NB4 (cell line): Measurements from ENCODE around the gene AKR1D1.

GRCh38 chr7:135215185-135215639 lies 3.9 kb upstream of the WDR91 start:
- RRBS, result no CpG with 5 or more reads among the region's 5 CpGs

DNA sequence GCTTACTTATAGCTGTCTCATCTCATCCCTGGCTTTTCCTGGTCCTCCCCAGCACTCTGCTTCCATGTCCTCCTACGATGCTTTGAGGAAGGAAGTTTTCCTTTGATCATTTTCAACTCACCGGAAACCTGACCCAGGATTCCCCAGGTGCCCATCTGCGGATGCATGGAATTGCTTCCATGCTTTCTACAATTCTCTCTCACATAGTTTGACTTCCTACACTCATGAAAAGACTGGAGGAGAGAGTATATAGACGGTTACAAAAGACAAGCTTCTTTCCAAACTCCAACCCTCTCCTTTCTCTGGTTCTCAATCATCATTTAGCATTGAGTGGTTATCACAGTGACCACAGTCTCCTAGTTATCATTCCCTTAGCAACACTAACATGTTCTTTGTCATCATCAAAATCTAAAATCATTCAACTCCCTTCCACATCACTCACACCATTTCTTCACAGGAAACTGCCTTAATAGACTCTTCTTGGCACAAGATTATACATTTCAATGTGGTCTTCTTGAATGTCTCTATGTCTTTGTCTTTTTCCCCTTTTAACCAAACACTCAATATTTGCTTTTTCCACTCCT lies 126.4 kb downstream of the CNOT4 start:
- RRBS, result no CpG with 5 or more reads among the region's 4 CpGs

DNA sequence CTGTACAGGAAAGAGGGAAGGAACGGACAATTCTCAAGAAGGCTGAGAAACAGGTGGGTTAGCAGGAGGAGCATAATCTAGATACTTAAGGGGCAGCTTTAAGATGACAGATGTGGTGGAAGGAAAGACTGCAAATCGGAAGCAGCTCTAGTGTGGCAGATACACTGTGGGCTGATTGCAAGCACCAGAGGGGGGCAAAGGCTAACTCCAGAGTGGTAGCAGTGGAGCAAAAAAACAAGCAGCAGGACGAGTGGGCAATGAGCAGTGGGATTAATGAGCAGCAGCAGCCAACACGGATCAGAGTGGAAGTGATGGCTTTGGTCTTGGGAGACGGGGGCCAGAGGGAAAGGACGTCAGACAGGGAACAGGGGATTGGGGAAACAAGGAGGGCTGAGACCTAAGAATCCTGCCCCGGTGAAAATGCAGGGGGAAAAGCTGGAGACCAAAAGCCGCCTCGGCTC lies 714 bp downstream of the CNOT4 start:
- RRBS, result no CpG with 5 or more reads among the region's 9 CpGs

DNA sequence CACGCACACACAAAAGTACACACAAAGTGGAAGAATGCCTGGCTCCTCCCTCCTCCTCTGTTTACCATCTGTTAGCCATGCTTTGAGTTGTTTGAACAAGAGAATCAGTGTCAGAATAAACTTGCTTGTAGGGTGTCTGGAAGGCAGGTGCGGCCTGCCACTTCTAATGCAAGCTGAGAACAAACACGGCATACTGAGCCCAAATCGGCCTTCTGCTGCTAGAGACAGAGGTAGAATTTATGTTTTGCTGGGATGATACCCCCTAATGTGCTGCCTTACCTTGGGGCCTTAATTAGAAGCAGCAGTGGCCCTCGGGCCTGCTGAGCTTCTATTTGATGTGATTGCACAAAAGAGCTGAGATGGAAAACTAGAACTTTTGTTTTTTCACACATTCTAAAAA lies 24.9 kb upstream of the FAM180A start:
- RRBS, result no CpG with 5 or more reads among the region's 5 CpGs

DNA sequence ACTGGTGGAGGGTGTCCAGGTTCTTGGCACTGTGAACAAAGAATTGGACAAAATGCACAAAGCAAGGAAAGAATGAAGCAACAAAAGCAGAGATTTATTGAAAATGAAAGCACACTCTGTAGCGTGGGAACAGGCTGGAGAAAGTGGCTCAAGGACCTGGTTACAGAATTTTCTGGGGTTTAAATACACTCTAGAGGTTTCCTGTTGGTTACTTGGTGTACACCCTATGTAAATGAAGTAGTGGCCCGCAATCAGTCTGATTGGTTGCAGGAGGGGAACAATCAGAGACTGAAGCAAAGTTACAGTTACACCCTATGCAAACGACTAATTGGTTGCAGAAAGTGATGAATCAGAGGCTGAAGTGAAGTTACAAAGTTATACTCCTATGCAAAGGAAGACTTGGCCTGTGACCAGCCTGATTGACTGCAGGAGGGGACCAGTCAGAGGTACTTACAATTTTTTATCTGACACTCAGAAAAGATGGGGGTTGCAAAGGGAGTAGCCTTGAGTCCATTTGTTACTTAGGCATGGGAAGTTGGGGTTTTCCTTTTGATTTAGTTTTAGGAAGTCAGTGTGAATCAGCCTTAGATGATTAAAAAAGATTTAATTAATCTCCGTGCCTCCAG lies 3.6 kb upstream of the MTPN start:
- RRBS, result no CpG with 5 or more reads among the region's 4 CpGs

DNA sequence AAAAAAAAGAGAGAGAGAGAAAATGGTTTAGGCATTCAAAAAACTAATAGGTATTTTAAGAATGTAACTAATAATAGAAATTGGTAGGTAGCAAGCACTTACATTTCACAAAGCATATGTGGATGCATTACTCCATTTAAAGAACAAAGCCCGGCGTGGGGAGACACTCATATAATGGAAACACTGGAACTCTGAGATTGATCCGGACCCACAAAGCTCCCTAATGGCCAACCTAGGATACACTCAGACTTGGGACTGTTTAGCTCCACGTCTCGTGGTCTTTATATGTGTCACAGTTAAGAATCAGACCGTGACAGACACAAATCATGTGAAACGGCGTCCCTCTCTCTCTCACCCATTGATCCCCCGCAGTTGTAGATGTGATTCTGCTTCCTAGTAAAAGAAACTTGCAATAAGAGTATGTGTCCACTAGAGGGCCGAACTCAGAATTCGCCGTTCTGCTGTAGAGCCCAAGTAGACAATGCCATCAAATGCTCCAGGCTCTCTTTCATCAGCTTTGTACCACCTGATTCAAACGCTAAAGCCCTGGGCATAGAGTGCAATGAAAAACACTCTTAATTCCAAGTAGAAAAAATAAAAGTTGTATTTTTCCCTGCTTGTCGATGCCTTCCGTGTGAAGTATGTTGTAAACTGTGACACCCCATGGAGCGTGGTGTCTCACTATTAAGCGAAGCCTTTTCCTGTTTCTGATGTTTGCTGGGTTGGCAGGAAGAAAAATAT lies 429.0 kb upstream of the MTPN start:
- RRBS, result no CpG with 5 or more reads among the region's 17 CpGs

DNA sequence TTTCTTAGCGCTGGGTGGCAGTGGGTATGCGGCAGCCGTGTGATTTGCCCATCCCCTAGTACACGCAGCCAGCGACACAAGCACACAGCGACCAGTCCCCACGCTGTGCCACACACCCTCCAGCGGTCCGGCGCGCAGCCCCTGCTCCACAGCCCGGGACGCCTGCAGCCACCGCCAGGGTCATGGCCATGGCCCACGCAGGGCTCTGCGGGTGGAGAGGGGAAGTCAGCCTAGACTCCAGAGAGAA lies 2.4 kb downstream of the CHRM2 start:
- RRBS, result no CpG with 5 or more reads among the region's 16 CpGs

- RRBS, result no CpG with 5 or more reads among the region's 1 CpG
Measured at GRCh38 chr7:136884349-136885075, 16.1 kb downstream of the CHRM2 start.

DNA sequence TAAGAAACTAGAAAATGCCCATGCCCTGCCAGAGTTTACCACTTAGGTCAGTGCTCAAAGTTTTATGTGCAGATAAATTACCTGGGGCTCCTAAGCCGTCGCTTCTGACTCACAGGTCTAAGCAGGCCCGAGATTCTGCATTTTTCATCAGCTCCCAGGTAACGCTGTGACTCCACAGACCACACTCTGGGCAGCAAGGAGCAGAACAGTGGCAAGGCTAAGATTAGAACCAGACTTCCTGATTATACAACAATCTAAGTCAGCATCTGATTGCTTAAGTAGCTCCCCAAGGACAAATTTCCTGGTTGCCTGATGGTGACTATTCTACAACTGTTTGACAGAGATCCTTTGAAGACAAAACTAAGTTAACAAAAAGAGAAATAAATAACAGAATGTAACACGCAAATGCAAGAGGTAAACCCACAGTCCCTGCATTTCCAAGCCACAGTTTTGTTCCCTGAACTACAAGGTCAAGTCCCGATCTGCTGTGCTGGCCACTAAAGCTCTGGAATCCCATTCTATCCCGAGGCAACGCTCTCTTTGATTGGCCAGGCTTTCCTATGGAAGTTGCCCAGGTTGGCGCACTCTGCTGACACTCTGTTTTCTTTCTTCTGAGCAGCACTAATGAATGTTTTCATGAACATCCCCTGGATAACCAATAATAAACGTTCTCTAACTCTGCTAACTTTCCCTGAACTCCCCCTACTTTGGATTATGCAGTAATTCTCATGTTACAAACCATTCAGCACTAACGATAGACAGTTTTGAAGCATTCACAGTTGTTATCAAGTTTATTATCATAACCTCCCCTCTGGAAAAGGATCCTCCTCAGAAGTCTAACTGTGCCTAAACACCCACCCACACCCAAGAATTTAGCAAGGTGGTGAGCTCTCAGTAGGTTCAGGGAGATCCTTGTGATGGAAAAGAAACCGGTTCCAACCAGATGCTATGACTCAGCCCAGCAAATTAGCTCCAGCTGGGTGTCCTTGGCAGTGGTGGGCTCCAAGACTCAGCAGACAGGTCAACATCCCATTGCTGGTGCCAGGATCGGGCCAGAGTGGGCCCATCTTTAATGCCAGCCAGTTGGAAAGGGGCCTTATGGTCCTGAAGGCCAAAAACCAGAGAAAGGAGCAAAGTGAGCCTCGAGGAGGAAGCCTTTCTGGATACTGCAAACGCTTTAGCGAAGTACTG lies 68.7 kb downstream of the CREB3L2 start:
- RRBS, result no CpG with 5 or more reads among the region's 16 CpGs

GRCh38 chr7:137942438-137942859 lies 59.4 kb downstream of the CREB3L2 start:
- RRBS, result no CpG with 5 or more reads among the region's 2 CpGs

- RRBS, result no CpG with 5 or more reads among the region's 11 CpGs
Measured at GRCh38 chr7:137961655-137962574, 40.0 kb downstream of the CREB3L2 start.

DNA sequence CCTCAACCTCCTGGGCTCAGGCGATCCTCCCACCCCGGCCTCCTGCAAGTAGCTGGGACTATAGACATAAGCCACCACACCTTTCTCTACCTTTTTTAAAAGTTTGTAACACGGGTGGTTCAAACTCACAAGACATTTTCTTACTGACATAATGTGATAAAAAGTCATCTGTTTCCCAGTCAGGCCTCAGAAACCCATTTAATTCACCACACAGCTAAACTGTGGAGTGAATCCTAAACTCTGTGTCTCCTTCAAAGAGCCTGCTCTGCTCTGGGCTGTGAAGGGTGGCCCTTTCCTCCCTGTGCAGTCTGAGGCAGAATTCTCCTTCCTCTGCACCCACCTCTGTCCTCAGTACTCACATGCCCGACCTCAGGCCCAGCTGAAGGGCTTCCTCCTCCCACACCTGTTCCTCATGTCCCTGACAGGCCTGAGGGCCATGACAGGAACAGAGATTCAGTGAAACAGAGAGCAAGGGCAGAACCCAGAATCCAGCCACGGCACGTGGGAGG lies 14.1 kb downstream of the CREB3L2 start:
- RRBS, result no CpG with 5 or more reads among the region's 6 CpGs

GRCh38 chr7:137998775-137999203 lies 3.1 kb downstream of the CREB3L2 start:
- RRBS, result no CpG with 5 or more reads among the region's 3 CpGs

- RRBS, result no CpG with 5 or more reads among the region's 10 CpGs
Measured at GRCh38 chr7:137999838-138000751, 1.8 kb downstream of the CREB3L2 start.

DNA sequence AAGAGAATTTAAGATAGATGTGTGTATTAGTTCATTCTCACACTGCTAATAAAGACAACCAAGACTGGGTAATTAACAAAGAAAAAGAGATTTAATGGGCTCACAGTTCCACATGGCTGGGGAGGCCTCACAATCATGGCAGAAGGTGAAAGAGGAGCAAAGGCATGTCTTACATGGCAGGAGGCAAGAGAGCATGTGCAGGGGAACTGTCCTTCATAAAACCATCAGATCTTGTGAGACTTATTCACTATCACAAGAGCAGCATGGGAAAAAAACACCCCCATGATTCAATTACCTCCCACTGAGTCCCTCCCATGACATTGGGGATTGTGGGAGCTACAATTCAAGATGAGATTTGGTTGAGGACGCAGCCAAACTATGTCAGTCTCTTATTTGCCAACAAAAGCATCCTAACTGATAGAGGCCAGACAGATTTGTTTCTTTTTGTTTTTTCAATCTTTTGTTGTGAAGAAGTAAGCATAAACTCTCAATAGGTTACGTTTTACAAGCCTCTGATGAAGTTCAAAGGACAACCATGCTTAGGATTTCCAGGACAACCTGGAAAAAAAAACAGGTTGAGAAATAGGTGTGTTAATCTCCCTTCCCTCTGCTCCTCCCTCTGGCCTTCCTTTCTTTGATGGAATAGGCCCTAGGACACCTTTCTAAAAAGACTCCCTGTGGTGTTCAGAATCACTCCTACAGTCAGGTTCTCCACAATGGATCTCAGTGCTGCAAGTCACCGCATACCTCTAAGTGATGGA lies at the start of gene AKR1D1:
Gene AKR1D1, plus strand, starts transcription at position 657 of the 761 bp plus-strand sequence.
- RRBS, result no CpG with 5 or more reads among the region's 3 CpGs

- RRBS, result no CpG with 5 or more reads among the region's 10 CpGs
Measured at GRCh38 chr7:138459533-138460009, 488 bp upstream of the TRIM24 start.

DNA sequence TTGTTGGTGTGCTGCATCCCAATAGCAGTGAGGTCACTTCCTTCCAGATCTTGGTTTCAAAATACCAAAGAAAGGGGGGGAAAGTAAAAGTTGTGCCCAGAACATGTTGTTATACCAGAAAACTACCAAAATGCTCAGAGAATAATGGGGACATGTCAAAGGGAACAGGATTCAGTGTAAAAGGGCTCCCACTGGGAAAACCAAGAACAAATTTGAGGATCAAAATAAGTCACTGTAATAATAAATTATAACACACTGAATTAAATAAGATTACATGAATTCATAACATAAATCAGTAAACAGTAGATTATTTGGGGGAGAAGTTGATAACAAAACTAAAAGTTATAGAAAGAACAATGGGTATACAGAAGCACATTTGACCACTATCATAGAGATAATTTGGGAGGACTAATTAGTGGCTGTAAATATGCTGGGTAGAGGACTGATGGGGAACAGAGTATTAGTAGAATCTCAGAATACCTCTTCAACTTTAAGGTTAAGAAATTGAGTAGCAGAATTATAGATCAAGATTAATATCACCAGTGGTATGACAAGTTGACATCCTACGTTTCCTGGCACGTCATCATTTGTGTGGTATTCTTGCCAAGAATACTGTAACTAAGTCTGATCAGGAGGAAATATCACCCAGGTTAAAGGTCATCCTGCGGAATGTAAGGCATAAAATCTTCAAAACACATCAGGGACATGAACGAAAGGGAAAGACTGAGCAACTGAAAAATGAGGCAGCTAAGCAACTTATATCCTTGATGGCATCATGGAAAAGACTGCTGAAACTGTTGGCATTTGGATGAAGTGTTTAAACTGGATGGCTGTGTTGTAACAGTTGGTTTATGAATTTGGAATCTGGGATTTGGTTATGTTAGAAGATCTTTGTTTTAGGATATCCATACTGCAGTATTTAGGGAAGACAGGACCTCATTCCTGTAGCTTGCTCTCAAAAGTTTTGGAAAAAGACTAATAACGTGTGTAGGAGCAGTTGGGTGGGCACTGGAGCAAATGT lies 85.9 kb downstream of the TRIM24 start:
- RRBS, result no CpG with 5 or more reads among the region's 5 CpGs

GRCh38 chr7:138556323-138557165 lies 96.5 kb downstream of the TRIM24 start:
- RRBS, result no CpG with 5 or more reads among the region's 1 CpG

GRCh38 chr7:138665244-138665832 lies 35.8 kb downstream of the SVOPL start:
- RRBS, result no CpG with 5 or more reads among the region's 5 CpGs